Left common carotid artery plus branches (tissue), 1 donor: Measurements from ENCODE around the genes TSR2, GNL3L, PAGE5, MAGEH1, UBQLN2 and SPIN2A.

- PRO-cap = unidirectional peak, plus-strand start at chrX:54440421
Measured at GRCh38 chrX:54439857-54440551, at the start of gene TSR2. TSS of gene TSR2 (plus strand) at chrX:54440404.

GRCh38 chrX:54445850-54446540 is 5.8 kb downstream of the TSR2 start:
- PRO-cap = no peak

DNA sequence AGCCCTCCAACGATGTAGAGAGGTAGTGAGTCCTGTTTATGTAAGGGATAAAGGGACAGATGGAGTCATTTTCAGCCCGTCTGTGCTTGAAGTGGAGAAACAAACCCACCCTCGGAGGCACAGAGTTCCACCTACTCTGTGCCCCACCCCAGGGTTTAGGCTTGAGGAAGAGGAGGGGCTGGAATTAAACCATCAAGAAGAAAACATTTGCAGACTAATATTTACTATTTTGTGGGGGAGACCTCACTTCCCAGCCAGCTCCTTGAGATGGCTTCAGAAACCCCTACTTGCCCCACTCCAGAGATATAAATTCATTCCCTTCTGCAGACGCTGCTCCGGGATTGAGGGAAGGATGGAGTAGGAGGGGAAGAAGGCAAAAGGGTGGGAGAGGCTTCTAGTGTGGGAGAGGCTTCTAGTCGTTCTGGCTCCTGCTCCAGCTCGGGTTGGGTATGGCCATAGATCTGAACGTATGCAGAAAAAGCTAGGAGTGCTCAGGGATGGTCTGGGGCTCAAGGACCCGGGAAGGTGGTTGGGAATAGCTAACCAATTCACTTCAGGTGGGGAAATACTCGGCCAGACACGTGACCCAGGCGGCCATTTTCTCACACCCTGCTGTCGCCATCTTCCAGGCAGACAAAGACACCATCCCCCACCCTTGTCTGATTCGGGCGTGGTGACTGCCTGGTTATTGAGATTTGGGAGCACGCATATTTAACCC is 632 bp upstream of the GNL3L start:
- PRO-cap = no peak

GRCh38 chrX:54529946-54530849 is at the start of gene GNL3L:
TSS of gene GNL3L (plus strand) at chrX:54530219.
- PRO-cap = bidirectional peak, plus-strand start at chrX:54530273, minus-strand start at chrX:54530044

DNA sequence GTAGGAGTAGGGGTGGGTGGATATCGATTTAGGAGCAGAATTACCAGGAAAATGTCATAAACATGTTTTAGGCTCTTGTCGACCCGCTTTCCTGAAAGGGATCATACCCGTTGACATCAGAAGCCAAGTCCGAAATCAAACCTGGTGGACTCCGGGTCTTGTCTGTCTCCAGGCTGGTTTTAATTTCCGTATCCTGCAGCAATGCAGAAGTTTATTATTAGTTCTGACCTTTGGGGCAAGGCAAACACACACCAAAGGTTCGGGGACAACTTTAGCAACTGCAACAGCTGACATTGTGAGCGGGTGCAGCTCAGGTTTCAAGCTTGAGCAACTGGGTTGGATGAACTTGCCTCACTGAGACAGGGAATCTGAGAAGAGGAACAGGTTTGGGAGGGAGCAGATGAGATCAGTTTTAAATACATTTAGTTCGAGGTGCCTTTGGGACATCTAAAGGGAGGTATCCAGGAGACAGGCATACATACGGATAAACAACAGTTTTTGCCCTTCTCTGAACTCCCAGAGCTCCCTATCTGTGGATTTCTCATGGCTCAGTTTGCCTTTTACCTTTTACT is 110.7 kb downstream of the GNL3L start:
- PRO-cap = no peak

DNA sequence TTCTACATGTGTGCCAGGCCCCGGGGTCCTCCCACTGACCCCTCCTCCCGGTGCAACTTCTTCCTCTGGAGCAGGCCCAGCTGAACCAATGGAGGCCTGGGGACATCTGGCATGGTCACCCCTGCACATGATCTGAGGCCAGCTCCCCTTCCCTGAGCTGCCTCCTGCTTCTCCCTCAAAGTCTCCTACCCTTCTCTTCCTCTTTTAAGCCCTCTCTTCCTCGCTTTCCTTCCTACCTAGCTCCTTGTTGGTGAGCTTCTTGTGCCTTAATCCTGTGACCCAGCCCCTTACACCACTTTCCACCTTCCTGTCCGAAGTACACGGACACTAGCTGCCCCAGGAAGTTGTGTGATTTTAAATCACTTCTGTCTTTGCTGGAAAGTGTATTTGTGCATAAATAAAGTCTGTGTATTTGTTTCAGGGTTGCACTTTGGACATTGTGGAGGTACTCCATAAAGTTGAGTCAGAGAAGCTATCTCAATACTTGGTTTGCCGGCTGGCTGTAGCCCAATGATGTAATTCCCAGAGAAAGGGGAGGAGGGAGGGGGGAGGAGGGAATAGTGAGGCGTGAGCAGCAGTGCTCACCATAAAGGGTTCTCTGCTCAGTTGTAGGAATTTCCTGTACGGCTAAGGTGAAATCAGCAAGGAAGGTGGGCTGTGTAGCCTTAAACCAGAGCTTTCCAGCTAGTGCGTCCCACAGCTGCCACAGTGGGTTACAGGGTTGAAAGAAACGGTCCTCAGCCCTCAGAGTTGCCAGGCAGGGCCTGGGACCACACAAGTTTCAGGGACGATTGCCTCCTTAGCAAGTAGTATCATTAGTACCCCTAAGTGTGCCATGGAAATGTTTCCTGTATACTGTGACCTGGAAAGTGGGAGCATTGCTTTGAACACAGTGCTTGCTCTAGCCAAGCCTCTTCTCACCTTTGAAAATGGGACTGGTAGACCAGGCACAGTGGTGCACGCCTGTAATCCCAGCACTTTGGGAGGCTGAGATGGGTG is 7.5 kb downstream of the APEX2 start:
- PRO-cap = no peak

- PRO-cap = no peak
Measured at GRCh38 chrX:55161532-55161949, 556 bp upstream of the FAM104B start.

DNA sequence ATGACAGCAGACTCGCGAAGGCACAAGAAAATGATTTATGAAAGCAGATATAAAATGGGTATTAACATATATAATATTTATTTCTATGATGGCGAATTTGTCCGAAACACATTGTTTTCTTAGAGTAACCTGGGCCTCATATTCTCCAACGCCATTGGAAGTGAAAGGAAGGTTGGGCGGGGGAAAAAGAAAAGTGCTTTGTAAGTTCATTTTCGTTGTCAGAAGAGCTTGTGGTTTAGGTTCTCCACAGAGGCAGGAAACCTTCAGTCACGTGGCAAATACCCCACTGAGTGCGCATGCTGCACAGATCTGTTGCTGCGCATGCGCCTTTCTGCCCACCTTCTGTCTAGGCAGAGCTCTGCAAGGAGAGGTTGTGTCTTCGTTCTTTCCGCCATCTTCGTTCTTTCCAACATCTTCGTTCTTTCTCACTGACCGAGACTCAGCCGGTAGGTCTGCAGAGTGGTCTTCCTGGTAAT is at the start of gene PAGE5:
Gene PAGE5, plus strand, starts transcription at position 340 of the 476 bp plus-strand sequence.
- PRO-cap = no peak

DNA sequence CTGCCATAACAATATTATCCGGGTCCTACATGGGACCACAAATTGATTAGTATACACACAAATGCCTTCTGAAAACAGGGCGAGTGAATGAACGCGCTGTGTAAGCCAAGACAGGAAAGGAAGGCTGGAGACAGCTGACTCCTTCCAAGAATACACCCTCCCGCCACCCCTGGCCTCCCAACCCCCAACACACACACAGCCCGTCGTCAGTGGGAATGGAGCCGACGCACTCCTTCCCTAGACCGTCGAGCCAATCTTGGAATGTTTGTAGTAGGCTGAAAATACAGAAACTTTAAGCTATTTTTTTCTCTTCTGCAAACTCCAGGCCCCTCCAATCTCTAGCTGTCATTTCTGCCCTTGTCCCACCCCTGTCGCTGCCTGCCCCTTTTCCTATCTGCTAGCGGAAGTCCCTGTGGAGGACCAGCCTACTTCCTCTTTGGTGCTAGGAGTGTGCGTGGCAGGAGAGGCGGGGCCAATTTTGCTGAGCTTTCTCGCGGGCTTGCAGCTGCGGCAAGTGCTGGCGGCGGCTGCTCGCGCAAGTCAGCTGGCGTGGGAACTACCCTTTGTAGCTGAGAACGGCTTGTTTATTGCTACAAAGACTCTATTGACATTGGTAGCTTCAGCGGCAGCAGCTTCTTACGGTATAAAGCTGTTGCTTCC is at the start of gene MAGEH1:
Gene MAGEH1, plus strand, starts transcription at position 475 of the 660 bp plus-strand sequence.
- PRO-cap = unidirectional peak, plus-strand start at position 513 of the sequence

- PRO-cap = no peak
Measured at GRCh38 chrX:55522480-55523053, 32.9 kb upstream of the USP51 start.

GRCh38 chrX:56563279-56563928 is at the start of gene UBQLN2:
TSS of gene UBQLN2 (plus strand) at chrX:56563627.
- PRO-cap = bidirectional peak, plus-strand start at chrX:56563629, minus-strand start at chrX:56563378

DNA sequence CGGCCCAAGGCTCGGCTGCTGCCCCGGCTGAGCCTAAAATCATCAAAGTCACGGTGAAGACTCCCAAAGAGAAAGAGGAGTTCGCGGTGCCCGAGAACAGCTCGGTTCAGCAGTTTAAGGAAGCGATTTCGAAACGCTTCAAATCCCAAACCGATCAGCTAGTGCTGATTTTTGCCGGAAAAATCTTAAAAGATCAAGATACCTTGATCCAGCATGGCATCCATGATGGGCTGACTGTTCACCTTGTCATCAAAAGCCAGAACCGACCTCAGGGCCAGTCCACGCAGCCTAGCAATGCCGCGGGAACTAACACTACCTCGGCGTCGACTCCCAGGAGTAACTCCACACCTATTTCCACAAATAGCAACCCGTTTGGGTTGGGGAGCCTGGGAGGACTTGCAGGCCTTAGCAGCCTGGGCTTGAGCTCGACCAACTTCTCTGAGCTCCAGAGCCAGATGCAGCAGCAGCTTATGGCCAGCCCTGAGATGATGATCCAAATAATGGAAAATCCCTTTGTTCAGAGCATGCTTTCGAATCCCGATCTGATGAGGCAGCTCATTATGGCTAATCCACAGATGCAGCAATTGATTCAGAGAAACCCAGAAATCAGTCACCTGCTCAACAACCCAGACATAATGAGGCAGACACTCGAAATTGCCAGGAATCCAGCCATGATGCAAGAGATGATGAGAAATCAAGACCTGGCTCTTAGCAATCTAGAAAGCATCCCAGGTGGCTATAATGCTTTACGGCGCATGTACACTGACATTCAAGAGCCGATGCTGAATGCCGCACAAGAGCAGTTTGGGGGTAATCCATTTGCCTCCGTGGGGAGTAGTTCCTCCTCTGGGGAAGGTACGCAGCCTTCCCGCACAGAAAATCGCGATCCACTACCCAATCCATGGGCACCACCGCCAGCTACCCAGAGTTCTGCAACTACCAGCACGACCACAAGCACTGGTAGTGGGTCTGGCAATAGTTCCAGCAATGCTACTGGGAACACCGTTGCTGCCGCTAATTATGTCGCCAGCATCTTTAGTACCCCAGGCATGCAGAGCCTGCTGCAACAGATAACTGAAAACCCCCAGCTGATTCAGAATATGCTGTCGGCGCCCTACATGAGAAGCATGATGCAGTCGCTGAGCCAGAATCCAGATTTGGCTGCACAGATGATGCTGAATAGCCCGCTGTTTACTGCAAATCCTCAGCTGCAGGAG is 910 bp downstream of the UBQLN2 start:
- PRO-cap = no peak

- PRO-cap = no peak
Measured at GRCh38 chrX:56728751-56729094, 320 bp upstream of the NBDY start.

DNA sequence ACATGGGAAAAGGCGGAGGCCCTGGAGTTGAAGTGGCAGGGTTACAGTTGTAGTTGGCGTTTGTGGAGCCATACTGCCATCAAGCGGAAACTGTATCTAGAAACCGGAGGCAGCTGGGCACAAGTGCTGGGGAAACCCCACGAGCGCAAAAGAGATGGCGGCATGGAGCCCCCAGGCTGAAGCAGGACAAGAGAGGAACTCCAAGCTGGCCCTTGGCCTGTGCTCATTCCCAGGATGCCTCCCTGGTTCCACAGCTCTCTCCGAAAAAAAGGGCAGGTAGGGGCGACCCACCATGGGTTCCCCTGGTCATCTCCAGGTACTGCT is 34.8 kb downstream of the NBDY start:
- PRO-cap = no peak

DNA sequence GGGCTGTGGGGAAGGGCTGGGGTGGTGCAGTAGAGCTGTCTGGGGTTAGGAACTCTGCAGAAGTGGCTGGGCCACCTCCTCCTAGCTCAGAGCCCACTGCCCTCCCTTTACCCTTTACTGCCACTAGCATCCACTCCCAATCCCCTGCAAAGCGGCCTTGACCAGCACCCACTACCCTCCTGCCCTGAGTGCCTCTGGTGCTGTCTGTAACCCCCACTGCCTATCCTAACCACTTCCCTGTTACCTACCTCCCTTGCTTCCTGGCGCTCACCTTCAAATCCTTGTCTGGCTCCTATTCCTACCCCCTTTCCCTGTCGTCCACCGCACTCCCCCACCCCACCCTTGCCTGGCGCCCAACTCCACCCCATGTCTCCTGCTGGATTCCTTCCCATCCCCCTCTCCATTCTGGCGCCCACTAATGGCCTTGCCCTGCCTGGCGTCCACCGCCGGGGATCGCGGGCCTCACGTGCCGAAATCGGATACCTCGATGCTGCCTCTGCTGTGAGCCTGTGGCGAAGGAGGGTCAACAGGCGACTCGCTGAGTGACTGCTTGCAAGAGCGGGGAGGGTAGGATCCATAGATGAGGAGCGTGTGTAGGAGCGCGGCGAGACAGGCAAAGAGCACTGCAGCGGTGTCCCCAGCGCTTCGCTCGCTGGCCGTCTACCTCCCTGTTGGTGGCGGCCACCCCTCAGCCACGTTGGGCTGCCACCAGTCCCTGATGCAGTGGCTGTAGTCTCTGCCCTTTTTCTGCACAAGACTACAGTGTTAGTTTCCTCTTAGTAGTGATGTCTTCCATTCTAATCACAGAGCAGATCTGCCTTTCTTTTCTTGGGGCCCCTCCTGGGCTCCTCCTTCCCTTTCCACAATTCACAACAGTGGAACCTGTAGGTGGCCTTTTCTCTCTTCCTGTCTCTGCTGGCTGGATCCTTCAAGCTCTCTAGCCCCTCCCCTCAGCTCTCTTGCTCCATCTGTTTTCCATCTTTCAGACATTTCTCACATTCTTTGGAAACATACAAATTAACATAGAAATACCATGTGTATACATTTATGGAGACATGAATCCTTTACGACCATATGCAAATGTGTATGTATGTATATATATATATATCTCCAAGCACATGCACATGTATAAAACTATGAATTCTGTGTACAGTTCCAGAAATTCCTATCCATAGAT is at the start of gene SPIN2A:
Gene SPIN2A, minus strand, starts transcription at position 621 of the 1,177 bp plus-strand sequence.
- PRO-cap = no peak

- PRO-cap = no peak
Measured at GRCh38 chrX:63657705-63658188, 127.3 kb downstream of the ARHGEF9 start.

DNA sequence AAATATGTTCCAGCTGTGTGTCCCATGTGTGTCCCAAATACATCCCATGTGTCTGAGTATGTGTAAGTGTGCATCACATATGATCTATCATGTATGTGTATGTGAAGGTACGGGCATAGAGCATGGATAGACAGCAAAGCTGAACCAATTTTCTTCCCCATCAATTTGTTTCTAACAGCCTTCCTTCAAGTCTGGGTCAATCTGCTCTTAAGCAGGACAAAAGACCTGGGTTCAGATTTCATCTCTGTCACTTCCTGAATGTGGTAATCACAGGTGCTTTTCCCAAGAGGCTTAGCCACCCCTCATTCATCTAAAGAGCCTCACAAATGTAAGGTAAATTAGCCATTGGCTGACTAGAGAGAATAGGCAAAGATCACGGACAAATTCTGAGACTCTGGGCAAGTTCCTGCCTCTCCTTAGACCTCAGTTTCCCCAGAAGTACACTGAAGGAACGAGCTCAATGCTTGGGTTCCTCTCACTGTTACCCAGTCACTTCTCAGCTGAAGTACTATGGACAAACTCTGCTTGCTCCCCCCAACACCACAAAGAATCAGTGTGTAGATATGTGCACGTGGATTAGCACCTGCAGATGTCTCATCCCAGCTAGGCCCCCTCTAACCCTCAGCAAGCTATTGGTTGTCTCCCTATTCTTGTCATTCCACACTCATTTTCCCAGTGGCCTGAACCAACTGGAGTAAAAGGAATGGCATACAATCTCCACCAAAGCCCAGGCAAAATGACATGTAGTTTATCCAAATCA is 43.0 kb downstream of the ARHGEF9 start:
- PRO-cap = no peak

DNA sequence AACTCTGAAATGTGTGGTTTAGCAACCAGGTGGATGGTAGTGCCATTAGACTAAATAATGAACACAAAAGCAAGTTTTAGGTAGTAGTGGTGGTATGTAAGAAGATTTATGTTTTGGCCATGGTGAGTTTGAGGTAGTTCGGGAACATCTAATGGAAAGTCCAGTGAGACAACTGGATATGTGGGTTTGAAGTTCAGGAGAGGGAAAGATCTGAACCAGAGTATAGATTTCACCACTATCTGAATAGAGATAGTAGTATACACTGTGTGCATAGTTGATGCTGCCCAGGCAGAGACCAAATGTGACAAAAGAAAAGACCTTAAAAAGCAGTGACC is 56.4 kb downstream of the MTMR8 start:
- PRO-cap = no peak

- PRO-cap = no peak
Measured at GRCh38 chrX:64370141-64370504, 25.1 kb downstream of the MTMR8 start.

DNA sequence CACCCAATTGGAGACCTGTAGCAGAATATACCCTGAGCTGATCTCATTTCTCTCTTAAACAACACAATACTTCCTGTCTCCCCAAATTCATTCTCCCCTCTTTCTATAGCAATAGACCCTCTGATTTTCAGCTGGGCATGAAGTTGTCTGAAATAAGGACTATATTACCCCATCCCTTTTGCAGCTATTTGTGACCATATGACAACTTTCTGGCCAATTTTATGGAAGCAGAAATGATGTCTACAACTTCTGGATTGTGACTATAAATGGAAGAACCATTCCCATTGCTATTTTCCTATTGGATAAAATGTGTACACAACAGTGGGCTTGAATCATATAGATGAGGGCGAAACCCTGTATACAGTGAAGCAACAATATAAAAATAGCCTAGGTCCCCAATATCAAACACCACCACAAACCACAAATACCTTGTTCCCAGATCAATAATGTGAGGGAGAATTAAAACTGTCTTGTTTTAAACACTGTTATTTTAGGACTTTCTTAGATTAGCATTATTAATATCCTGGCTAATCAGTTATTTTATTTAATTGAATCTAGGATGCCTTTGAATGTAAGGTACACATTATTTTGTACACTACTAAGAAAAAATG is 17.3 kb downstream of the ZC4H2 start:
- PRO-cap = no peak